Placental pericyte (primary cell): ENCODE results near the gene HINT3.

DNA sequence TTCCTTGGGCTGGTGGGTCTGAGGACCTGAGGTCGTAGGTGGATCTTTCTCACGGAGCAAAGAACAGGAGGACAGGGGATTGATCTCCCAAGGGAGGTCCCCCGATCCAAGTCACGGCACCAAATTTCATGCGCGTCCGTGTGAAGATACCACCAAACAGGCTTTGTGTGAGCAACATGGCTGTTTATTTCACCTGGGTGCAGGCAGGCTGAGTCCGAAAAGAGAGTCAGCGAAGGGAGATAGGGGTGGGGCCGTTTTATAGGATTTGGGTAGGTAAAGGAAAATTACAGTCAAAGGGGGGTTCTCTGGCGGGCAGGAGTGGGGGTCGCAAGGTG lies 42.3 kb upstream of the HEY2 start:
- CAGE, long polyA plus RNA, result no peak

DNA sequence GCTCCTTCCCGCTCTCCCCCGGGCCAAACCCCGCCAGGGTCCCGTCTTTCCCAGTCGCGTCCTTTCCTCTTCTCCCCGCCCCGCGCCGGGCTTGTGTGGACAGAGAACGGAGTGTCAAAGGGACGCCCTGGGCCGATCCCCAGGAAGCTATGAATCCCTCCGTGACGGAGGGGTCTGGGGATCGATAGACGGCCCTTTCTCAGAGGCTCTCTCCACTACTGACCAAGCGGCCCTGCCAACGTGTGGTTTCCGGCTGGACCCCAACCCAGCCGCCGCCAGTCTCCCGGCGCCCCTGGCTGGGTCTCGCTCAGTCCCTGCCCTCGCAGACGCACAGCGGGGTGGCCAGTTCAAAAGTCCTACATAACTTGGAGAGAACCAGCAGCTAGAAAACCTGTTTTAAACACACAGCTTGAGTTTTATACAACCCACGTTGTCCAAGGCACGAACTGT lies 1.2 kb upstream of the HEY2 start:
- CAGE, long polyA plus RNA, result no peak

- CAGE, long polyA plus RNA, result no peak
These were observed 10.6 kb upstream of the NCOA7 start for GRCh38 chr6:125780221-125780585.

- CAGE, long polyA plus RNA, result no peak
These were observed 12.2 kb downstream of the NCOA7 start for GRCh38 chr6:125802925-125803478.

- CAGE, long polyA plus RNA, result no peak
These were observed 38.4 kb upstream of the HINT3 start for GRCh38 chr6:125918291-125918547.

DNA sequence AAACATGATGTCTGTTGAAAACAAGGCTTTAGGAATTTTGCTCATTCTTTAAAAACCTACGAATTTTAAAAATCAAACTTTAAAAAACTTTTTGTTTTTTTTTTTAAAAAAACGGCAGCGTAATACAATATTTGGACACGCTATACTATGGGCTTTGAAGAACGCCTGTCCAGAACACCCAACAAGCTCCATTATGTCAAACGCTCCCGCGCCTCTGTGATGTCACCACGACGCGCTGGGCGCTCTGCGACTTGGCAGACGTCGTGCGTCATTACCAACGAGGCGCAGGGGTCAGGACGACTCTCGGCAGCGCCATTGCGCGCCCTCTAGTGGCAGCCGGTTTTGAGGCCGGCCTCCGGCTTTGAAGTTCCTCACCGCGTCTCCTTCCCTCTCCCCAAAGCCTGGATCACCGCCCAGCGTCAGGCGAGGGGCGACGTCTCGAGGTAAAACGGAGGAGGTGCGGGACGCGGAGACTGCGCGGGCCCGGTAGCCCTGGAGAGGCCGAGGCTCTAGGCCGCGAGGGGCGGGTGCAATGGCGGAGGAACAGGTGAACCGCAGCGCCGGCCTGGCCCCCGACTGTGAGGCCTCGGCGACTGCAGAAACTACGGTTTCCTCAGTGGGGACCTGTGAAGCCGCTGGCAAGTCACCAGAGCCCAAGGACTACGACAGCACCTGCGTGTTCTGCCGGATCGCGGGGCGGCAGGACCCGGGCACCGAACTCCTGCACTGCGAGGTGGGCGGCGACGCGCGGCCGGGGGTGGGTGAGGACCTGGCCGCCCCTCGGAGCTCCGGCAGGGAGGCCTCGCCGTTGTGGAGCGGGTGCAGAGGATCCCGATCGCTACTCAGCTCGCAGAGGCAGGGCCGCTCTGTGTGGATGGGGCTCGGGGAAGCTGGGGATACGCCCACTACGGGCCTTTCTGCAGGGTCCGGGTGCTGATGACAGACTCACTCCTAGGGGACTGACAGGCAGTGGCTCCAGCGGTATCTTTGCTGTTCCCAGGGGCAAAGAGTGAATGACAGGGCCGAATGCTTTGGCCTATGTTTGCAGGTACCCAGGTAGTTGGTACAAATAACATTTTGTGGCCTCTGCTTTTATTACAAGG lies at the start of gene HINT3:
TSS of gene HINT3 (plus strand) at position 325 of the 1,103 bp plus-strand sequence.
- CAGE, long polyA plus RNA, result no peak

- CAGE, long polyA plus RNA, result no peak
These were observed 1.4 kb downstream of the HINT3 start for GRCh38 chr6:125957848-125958459.

DNA sequence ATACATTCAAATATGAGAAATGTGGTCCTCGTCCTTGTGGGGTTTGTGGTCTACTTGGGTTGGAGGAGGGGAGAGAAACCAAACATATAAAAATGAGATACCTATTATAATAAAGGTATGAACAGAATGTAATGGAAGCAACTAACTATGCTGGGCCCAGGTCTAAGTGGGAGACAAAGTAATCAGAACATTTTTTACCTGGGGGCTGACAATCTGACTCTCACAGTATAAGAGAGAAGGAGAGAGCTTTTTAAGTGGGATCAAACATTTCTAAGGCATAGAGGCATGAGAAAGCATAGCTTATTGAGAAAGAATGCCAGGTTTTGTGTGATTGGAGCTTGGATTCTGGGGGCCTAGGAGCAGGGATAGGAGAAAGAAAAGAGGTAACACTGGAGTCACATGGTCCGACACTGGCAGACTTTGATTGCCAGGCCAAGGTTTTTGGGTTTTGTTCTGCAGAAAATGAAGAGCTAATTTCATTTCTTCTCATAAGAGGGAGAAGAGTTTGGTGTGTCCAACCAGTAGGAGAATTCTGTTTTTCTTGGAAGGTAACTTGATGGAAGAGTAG lies 109.3 kb downstream of the TRMT11 start:
- CAGE, long polyA plus RNA, result no peak

- CAGE, long polyA plus RNA, result no peak
These were observed 16.3 kb downstream of the C6orf58 start for GRCh38 chr6:127592888-127593965.

DNA sequence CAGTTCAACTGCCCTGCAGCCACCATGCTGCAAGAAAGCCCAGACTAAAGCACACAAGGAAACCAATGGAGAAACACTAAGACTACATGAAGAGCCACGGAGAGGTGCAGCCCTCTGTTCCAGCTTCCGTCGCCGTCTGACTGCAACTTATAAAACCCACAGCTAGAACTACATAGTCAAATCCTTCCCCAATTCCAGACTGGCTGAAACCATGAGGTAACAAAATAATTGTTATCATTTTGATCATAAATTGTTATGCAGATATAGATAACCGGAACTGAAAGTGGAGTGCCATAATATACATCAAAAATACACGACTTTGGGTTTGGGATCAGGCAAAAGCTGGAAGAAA lies 21.2 kb upstream of the THEMIS start:
- CAGE, long polyA plus RNA, result no peak

DNA sequence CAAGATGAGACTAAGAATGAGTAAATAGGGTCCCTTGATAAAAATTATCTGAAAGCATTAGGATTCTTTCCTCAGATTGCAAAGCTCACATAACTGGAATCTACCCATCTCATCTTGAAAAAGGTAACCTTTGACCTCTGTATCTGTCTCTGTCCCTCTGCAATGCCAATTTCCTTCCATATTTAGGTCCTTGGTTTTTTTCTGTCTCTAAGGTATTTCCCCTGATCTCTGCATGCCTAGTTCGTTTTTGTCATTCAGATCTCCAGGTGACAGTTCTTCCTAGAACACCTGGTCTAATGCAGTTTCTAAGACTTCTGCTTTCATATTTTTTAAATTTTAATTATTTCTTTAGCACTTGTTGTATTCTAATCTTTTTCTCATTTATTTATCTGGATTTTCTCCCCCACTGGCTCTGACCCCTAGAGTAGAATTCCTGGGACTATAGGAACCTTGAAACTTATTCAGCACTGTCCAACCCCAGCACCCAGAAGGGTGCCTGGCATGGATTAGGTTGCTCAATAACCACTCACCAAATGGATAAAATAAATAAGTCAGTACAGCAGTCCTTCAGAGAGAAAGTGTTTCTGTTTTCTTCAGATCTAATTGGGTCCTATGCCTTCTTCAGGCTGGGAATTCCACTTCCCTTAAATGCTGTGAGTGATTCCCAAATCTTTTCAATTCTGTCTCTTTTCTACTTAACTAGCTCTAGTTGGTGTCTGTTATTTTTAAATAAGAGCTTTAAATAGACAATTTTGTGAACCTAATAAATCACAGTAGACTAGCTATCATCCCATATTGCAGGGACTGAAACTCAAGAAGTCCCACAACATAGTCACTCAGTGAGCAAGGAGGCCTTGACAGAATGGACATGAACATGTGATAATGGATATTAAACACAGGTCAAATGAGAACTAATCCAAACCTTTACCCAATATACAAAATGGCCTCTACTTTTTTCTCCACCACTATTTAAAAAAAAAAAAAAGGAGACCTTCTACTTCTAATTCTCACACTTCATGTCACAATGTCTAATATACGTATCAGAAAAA lies 206.2 kb downstream of the PTPRK start:
- CAGE, long polyA plus RNA, result no peak

GRCh38 chr6:128352429-128353273 lies 167.7 kb downstream of the PTPRK start:
- CAGE, long polyA plus RNA, result no peak

GRCh38 chr6:128417839-128418040 lies 102.7 kb downstream of the PTPRK start:
- CAGE, long polyA plus RNA, result no peak

GRCh38 chr6:128996019-128996580 lies 113.2 kb downstream of the LAMA2 start:
- CAGE, long polyA plus RNA, result no peak

DNA sequence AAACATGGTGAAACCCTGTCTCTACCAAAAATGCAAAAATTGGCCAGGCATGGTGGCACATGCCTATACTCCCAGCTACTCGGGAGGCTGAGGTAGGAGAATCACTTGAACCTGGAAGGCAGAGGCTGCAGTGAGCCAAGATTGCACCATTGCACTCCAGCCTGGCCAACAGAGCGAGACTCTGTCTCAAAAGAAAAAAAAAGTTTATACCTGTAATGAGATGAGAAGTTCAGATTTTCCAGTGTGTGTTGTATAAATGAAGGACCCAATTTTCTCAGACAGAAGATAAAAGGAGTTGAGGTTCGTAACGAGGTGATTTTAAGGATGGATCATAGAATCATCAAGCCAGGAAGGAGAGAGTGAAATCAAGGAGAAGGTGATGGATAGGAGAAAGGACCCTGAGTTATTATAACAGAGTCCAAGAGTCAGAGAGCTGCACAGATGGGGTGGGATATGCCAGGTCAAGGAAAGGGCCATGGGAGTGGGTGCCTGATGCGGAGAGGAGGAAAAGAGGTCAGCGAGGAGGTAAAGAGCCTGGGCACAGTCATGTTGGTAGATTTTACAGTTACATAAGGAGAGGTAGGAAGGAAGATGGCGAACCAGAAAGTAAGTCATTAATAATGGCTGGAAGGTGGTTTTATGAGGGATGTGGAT lies 114.8 kb downstream of the LAMA2 start:
- CAGE, long polyA plus RNA, result no peak

GRCh38 chr6:129134504-129135065 lies 251.6 kb downstream of the LAMA2 start:
- CAGE, long polyA plus RNA, result no peak

DNA sequence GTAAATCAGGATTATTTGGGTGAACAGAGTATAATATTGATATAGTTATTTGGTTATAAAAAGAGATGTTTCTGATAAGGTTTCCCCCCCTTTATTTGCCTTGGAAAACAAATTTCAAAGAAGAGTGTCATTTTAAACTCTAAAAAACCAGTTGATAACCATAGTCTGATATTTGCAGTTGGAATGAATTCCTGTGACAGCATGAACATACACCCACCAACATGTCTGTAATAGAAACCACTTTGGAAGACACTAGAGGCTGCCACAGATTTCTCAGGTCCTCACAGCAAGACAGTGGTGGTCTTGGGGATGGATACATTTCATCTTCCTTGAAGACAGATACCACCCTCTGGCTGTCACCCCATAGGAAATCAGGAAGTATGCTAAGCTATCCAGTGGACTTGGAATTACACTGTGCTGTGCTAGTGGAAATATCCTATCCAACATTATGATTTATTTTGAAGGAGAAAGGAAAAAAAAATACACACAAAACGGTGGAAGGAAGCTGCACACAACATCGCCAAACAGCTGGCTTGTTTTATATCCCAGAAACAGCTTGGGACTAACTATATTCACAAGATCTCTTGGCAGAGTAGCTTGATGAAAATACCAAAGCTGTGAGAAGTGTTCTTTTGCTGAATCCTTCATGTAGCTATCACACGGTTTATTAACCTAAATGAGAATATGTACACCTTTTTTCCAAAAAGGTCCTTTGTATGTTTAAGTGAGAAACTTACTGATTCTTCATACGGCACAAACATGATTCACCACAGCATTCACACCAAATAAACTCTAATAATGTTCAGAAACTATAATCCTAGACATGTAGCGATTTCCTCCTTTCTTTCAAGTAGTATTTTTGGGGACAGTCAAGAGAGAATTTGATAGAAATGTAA lies 257.6 kb downstream of the LAMA2 start:
- CAGE, long polyA plus RNA, result no peak

DNA sequence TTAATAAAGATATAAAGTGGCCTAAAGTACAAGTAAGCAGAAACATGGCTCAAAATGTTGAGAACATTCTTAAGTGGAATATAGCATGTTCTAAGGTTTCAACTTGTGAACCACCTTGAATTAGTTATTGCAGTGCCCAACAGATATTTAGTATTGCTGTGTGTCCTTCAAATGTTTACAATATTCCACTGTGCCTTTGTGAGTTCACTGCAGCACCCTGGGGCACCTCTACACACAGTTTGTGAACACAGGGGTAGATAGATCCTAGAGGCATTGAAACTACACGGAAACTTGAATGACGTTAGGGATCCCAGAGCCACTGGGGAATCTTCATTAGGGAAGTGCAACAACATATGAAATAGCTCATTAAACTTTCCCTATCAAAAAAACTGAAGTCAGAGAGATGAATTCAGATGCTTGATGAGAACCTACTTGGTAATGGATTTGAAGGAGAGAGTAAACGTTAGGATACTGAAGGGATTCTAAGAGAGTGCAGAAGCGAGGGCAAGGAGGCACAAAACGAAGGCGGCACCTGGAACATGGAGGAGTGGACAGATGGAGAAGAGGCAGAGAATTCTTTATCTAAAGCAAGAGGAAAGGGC lies 363.4 kb downstream of the LAMA2 start:
- CAGE, long polyA plus RNA, result no peak

GRCh38 chr6:129687810-129688269 lies 22.1 kb downstream of the ARHGAP18 start:
- CAGE, long polyA plus RNA, result no peak

- CAGE, long polyA plus RNA, result no peak
These were observed 65.1 kb upstream of the ARHGAP18 start for GRCh38 chr6:129775083-129775482.